HT-29 (cell line): ENCODE data around the genes KLHL4 and FAM133A.

- RAMPAGE, long total RNA, result no peak
These were observed 581 bp downstream of the APOOL start for GRCh38 chrX:85004318-85004597.

DNA sequence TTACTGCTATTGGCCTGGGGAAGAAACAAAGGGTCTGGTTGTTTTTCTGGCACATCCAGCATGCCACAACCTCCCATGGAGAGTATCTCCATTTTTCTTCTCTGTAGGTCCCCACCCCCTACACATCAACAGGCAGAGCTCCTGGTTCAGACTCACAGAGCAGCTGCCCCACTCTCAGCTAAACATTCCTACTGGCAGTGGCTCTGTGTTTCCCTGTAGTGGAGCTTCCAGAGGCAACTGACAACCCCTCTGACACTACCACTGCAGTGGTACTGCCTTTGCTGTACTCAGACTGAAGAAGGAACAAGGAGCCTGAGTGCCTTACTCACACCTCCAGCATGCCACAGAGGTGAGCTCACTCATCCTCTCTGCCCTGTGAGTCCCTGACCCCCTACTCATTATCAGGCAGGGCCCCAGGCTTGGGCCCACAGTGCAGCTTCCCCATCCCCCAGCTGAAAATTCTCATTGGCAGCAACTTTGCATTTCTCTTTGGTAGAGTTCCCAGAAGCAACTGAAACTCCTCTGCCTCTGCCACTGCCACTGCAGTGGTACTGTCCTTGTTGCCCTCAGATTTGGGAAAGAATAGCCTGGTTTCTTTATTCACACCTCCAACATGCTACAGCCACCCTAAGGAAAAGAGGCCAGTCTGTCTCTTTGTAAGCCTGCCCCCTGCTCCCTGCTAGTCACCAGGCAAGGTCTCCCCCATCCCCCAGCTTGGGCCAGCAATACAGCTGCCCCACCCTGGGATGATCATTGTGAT lies 240.6 kb upstream of the POF1B start:
- RAMPAGE, long total RNA, result no peak

DNA sequence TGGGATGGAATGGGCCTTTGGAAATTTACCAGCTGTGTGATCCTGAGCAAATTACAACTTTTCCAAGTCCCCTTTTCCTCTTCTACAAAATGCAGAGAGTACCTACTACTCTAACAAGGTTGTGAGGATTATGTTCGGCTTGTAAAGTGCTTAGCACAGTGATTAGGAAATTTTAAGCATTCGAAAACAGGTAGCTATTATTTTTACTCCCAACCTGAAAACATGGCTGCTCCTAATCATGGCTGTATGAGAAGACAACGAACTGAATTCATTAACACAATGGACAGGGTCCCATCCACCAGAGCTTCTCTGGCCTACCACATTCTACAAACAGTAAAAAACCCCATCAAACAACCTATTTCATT lies 1.1 kb downstream of the CHM start:
- RAMPAGE, long total RNA, result no peak

- RAMPAGE, long total RNA, result no peak
These were observed at the start of gene KLHL4 for GRCh38 chrX:87517283-87518359. Gene KLHL4, plus strand, starts transcription at chrX:87517802.

DNA sequence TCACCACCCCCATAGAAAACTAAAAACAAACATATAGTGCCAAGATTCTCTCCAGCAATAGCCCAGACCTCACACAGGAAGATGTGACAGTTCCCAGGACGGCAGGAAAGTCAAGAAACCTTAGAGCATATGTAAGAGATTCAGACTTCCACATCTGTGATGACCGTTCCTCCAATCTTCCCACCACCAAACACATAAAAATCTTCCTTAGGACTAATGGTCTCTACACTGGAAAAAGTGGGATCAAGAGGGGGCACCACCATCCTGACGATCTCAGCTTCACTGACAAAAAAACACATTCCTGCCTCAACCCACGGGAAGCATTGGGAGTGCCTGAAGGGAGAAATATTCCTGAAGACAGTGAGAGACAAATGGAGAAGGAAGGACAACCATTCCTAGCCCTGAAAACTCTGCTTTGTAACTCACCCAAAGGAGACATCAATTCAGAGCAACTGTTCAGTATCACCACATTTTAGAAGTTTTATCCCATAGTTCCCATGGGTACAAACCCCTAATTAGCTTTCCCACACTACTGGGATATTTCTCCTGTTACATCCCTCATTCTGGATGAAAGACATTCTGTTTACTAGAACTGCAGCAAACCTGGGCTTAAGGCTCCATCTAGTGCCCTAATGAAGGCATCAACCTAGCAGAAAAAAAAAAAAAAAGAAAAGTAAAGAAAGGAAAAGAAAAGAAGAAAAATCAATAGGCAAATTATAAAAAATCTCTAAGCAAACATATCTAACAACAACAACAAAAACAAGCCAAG lies 133.9 kb upstream of the CPXCR1 start:
- RAMPAGE, long total RNA, result no peak

GRCh38 chrX:92114255-92114542 lies 335.0 kb downstream of the PCDH11X start:
- RAMPAGE, long total RNA, result no peak

DNA sequence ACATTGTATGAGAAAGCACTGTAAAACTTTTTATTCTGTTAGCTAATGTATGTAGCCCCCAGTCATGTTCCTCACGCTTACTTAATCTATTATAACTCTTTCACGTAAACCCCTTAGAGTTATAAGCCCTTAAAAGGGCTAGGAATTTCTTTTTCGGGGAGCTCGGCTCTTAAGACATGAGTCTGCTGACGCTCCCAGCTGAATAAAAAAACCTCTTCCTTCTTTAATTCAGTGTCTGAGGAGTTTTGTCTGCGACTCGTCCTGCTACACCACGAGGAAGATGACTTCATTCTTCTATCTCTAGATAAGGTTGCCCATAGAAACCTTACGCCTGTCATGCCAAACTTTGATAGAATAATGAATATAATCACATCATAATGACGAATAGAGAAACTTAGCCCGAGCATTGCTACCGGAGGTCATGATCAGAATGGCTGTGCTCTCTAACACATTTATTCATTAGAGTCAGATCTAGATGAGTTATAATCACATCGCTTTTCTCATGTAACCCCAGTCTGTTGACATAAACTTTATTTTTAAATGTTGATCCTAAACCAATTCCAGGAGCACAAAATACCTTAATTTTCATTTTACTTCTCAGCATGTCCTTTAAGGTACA lies 235.0 kb downstream of the NAP1L3 start:
- RAMPAGE, long total RNA, result no peak

- RAMPAGE, long total RNA, result no peak
These were observed at the start of gene FAM133A for GRCh38 chrX:93673847-93674558. Gene FAM133A, plus strand, starts transcription at chrX:93674206.

- RAMPAGE, long total RNA, result no peak
These were observed 821.1 kb downstream of the FAM133A start for GRCh38 chrX:94494938-94495749.

DNA sequence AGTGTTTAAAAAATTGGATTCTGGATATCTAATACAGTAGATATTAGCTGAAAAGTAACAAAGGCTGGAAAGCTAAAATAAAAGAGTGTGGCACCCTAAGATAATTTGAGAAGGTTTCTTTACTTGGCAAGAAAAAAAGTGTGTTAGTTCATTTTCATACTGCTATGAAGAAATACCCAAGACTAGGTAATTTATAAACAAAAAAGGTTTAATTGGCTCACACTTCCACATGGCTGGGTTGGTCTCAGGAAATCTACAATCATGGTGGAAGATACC lies 1164.1 kb upstream of the DIAPH2 start:
- RAMPAGE, long total RNA, result no peak

DNA sequence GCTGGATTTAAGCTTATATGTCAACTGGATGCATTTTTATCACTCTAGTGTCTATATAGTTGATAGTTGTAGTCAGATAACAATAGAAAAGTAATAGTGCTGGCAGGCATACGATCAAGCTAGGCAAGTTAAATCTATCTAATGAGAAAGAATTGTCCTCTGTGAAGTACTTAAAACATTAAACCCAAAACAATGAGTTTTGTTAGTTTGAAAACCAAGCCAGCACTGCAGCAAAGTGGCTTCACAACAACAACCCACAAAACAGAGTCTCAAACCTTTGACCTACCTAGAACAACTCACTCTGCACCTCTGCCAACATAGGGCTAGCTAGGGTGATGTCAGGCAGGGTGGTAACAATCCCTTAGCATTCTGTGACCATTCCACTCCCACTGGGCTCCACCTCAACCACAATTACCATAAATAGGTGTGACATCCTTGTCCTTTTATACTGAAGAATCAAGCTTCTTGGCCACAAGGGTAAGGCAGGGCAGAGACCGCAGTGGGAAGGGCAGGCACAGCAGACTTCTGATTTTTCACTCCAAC lies 795.5 kb upstream of the DIAPH2 start:
- RAMPAGE, long total RNA, result no peak

- RAMPAGE, long total RNA, result no peak
These were observed 219.5 kb upstream of the DIAPH2 start for GRCh38 chrX:96465161-96465610.

GRCh38 chrX:100494516-100494921 lies 84.4 kb upstream of the PCDH19 start:
- RAMPAGE, long total RNA, result no peak

DNA sequence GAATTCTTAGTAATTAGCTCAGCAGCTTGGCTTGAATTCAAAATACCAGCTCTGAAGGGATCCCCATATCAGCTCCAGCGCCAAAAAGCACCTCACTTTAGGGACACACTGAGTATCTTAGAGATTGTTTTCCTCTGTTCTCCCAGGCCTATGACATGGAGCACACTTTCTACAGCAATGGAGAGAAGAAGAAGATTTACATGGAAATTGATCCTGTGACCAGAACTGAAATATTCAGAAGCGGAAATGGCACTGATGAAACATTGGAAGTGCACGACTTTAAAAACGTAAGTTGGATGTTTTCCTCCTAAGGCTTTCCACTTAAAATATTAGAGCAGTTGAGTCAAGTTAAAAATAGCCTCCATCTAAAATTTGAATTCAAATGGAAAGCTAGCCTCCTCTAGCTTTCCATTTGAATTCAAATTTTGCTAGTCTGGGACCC lies 9.0 kb downstream of the TNMD start:
- RAMPAGE, long total RNA, result no peak

DNA sequence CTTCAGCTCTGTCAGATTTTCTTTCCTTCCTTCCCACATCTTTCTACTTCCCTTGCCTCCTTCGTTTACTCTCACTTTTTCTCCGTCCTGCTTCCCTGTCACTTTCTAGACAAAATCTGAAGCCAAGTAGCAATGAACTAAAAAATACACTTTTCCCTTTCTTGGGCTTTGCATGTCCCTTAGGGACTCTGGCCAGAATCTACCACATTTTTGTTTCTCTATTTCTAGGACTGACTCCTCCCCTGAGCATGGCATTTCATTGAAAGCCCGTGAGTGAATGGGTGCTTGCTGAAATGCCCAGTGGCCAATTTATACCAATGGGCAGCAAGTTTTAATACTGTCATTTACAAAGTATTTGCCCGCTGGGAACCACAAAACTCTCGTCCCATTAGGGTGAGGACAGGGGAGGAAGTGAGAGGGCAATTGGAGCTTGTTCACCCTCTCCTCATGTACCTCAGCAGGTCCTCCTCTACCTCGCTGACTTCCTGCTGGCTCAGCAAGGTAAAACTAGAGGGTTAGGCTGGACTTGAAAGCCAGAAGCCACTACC lies 1.0 kb downstream of the SRPX2 start:
- RAMPAGE, long total RNA, result no peak

GRCh38 chrX:100659627-100660382 lies 15.8 kb downstream of the SRPX2 start:
- RAMPAGE, long total RNA, result no peak

DNA sequence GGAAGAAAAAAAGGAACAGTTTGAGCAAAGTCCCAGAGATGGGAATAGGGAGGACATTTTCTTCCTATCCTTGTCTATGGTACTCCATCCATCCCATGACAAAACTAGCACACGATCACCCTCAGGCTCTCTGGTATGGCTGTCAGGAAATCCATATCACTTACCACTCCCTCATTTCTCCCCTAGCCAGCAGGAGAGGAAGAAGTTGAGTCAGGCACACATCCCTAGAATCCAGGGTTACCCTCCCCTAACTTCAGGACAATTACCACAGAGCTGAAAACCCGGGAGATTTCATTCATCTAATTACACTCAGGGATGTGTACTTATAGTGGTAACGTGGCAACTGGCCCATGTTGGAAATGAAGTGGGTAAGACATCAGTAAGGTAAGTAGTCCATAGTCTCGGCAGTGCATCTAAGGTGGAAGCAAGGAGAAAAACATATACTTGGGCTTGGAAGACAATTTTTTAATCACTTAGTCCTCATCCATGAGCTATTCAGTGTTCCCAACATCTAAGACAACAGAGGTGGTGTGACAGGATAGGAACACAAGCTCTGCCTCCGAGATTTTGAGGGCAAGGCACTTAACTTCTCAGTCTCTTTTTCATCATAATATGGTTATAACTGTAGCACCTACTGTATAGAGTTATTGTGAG lies 1.9 kb downstream of the SYTL4 start:
- RAMPAGE, long total RNA, result no peak

GRCh38 chrX:100743128-100743698 lies 11.3 kb upstream of the SYTL4 start:
- RAMPAGE, long total RNA, result no peak

- RAMPAGE, long total RNA, result no peak
These were observed 330 bp upstream of the NOX1 start for GRCh38 chrX:100874420-100874957.

GRCh38 chrX:101029127-101029690 lies 22.7 kb downstream of the TRMT2B start:
- RAMPAGE, long total RNA, result no peak